Mesenchymal stem cell of adipose (primary cell): ENCODE data around the genes IRAG2 and BHLHE41.

DNA sequence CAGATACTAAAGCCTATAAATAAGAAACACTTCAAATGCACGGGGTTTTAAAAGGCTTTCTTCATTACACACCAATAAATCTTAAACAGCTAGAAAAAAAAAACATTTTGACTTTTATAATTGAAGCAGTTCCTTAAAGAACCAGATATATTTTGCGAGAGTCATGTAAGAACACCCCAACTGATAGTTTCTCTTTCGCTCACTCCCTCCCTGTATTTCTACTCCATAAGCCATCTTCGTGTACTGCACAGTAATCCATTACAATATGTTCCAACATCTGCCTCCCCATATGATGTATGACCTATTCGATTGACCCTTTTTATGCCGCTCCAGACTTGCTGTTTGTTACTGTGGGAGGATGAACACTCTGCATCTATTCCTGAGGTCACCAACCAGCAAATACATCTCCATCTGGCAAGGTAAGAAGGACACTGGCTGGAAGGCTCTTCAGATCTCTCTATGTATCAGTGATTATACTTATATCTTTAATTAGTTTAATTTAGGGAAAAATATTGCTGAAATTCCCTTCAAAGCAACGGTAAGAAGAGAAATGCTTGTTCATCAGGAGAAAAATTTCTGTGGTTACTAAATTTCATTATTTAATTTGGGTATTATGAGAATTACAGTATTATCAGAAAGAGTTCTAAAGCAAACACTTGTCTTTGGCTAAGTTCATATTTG lies 331.6 kb downstream of the SOX5 start:
- CAGE, long polyA plus RNA = no peak

DNA sequence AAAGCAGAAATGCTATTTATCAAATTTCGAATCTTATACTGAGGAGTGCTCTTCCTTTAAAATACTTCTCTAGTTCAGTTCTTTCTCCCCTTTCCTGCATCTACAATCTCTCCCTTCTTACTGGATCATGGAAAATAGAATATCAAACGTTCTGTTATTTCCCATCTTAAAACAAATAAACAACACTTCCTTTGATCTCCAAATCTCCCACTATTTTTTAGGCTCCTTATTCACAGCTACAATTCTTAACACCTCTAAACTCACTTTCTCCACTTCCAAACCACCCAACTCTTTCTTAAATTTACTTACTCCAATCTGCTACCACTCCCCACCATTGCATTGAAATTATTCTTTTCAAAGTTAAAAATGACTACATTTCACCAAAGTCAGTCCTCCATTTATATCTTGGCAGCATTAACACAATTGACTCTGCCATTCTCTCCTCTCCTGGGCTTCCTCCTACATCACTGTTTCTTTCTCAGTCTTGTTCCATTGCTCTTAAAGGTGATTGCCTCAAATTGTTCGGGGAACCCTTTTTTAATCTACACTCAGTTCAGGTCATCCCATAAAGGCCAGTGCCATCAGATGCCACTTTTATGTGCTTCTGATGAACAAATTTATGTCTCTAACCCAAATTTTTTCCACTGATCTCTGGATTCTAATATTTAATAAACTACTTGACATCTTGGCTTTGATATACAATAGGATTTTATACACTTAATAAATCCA lies 150.7 kb upstream of the SOX5 start:
- CAGE, long polyA plus RNA = no peak

GRCh38 chr12:24535603-24535952 lies 413.3 kb downstream of the BCAT1 start:
- CAGE, long polyA plus RNA = no peak

- CAGE, long polyA plus RNA = no peak
Measured at GRCh38 chr12:24838513-24839014, 110.3 kb downstream of the BCAT1 start.

GRCh38 chr12:24901836-24902463 lies 47.0 kb downstream of the BCAT1 start:
- CAGE, long polyA plus RNA = no peak

- CAGE, long polyA plus RNA = no peak
Measured at GRCh38 chr12:24948332-24948799, 535 bp downstream of the BCAT1 start.

- CAGE, long polyA plus RNA = no peak
Measured at GRCh38 chr12:24951908-24952261, 3.0 kb upstream of the BCAT1 start.

- CAGE, long polyA plus RNA = no peak
Measured at GRCh38 chr12:25052161-25053281, at the start of gene IRAG2. Gene IRAG2 (plus strand): TSS chr12:25052706.

GRCh38 chr12:25382201-25383044 lies 131.7 kb upstream of the KRAS start:
- CAGE, long polyA plus RNA = no peak

- CAGE, long polyA plus RNA = no peak
Measured at GRCh38 chr12:25387263-25387835, 136.6 kb upstream of the KRAS start.

DNA sequence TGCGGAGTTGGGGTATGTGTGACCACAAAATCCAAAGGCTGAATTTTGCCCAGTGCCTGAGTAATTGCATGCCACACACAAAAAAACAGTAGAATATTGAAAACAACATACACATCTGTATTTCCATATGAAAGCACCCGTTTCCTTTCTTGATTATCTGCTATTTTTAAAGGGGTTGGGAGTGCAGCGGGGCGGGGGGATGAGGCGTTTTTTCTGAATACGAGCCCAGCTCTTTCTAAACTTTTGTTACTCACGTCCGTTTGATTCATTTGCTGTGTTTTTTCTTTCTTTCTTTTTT lies 768 bp upstream of the RASSF8 start:
- CAGE, long polyA plus RNA = no peak

DNA sequence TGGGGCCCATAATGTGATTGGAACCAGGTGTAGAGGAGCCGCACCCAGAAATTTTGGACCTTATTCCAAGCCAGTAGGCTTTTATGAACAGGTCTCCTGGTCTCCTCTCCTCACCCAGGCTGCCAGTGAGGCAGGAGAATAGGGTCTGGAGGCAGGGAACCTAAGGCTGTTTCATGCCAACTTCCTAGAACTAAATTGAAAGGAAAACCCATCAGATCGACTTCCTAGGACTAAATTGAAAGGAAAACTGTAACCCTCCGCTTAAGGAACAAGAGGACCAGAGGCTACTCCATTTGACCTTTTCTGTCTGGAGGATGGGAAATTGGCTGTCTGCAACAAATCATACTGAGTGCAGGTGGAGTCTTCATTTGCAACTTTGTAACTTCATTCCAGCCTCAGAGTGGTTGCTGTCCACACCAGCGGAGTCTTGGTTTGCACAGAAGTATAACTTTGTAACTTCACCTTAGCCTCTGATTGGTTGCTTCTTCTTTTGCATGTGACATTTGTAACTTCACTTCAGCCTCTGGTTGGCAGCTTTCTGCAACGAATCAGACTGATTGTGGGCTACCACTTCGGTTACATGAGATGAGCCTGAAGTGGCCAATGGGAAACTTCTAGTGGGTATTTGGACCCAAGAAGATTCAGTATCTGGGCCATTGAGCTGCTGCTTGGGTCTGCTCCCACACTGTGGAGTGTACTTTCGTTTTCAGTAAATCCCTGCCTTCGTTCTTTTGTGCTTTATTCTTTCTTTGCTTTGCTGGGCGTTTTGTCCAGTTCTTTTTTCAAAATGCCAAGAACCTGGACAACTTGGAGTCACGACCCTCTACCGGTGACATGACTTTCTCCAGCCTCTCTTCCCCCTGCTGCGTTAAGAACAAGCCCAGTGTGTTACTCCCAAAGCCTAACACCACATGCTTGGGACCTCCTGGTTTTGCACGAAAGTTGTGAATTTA lies 17.8 kb downstream of the RASSF8 start:
- CAGE, long polyA plus RNA = no peak

- CAGE, long polyA plus RNA = no peak
Measured at GRCh38 chr12:26011038-26011459, 52.6 kb downstream of the RASSF8 start.

GRCh38 chr12:26120514-26120981 lies 4.3 kb downstream of the BHLHE41 start:
- CAGE, long polyA plus RNA = no peak

- CAGE, long polyA plus RNA = no peak
Measured at GRCh38 chr12:26124836-26125775, at the start of gene BHLHE41. Gene BHLHE41 (minus strand): TSS chr12:26125037.

- CAGE, long polyA plus RNA = no peak
Measured at GRCh38 chr12:26153789-26154175, 28.9 kb upstream of the BHLHE41 start.

DNA sequence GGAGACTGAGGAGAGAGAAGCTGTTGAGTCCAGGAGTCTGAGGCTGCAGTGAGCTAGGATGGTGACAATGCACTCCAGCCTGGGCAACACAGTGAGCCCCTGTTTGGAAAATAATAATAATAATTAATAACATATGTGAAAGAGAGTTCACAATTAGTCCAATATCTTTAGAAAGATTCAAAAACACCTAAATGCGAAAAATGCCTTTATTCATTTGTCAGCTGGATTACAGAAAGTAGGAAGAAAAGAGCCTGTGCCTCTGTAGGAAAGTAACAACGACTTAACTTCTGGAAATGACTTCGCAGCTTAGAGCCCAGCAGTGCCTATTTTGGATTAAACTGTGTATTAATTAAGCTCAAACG lies 508 bp upstream of the SSPN start:
- CAGE, long polyA plus RNA = no peak

DNA sequence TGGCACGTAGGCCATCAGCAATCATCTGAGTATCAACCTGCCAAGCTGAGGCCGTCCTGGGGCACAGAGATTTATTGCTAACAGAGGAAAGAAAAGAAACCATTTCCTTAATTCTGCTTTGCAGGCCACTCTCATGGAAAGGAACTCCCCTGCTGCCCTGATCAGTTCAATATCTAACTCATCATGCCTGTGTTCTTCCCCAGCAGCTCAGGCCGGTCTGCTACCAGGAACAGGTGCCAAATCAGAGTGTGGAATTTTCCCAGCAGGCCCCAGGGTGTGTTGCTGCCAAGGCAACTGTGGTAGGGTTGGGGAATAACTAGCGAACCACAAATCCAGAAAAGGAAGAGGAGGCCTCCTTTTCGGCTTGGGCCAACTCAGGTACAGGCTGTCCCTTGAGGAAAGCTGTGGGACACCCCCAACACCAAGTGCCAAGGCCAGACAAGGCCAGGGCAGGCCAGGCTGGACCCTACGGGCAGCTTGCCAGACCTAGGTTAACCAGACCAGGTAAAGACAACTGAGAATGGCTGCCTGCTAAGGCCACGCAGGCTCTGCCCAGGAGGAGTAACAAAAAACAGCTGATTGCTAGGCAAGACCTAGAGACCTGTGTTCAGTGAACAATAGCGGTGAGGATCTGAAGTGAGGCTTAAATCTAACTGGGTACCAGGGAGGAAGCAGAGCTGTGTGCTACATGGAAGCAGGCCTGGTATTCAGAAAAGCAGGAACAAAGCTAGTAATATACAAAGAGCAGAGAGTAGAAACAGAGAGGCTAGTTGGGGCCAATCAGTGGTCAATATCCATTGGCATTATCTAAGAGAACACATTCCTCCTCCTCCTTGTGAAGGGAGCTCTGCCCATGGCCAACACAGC lies 92.7 kb downstream of the SSPN start:
- CAGE, long polyA plus RNA = no peak

GRCh38 chr12:26612784-26613529 lies 220.0 kb downstream of the ITPR2 start:
- CAGE, long polyA plus RNA = no peak

DNA sequence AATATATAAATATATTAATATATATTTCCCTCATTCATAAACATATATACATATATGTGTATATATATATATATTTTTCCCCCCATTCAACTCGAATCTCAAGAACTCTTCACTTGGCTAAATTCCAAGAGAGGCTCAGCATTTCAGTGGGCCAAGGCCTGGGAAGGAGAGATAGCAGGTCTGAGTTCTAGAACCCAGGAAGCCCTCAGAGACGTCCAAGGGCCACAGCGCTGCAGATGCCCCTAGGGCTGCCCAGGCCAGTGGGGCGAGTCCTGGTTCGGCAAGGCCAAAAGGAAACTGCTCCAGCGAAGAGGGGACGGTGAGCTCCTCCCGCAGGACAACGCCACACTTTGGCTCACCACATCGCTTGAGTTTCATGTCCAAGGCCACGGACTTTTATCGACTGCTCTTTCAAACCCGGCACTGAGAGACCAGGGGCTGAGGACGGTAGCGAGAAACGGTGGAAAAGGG lies 1.1 kb downstream of the ITPR2 start:
- CAGE, long polyA plus RNA = no peak